GM06990 (cell line): ENCODE data around the gene RFPL4B.

GRCh38 chr6:111601807-111602297, 3.8 kb downstream of the TRAF3IP2 start:
- RRBS = no CpG with 5 or more reads among the region's 1 CpG

- RRBS = no CpG with 5 or more reads among the region's 22 CpGs
Measured at GRCh38 chr6:111661436-111662206, 55.9 kb upstream of the TRAF3IP2 start.

DNA sequence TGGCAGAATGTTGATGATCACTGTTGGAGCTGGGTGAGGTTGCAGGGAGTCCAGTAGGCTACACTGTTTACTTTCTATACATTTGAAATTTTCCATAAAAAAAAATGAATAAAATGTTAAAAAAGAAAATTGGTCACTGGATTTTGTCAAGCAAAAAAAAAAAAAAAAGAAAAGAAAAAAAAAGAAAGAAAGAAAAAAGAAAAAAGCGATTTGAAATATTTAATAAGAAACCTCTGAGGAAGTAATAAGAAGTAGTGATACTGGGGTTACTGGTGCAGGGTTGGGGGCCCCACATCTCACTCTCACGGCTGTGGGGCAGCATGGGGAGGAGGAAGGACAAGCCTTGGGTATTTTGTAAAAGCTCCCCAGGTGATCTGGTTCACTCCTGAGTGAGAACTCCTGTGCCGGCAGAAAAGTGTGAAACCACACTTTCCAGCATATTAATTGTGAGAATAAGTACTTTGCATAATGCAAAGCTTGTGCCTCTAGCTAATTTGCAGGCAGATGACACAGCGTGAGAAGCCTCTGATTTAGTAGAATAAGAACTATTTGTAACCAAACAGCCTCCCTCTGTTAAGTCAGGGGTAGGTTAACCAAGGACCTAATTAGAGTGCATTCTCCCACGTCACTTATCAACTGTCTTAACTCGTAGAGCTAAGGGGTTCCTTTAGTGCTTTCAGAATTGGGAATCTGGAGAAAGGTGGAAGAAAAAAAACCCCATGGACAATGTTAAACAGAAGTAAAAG, 109.0 kb downstream of the FYN start:
- RRBS = no CpG with 5 or more reads among the region's 6 CpGs

GRCh38 chr6:111837315-111838432, 35.6 kb downstream of the FYN start:
- RRBS = no CpG with 5 or more reads among the region's 13 CpGs

DNA sequence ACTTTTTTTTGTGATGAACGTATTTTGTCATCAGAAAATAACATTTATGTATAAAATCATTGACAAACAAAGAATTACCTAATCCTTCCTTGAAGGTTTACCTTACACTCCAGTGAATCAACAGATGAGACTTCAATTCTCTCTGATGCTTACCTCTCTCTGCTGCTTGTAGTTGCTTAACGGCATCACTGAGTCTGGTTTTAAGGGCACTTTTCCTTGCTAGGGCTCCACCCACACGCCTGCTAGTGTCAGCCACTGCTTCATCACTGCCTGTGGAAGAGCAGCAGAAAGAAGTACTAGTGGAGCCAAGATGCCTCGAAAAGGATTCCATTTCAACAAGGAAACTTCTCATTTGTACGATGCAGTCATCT, 63.0 kb downstream of the FAM229B start:
- RRBS = no CpG with 5 or more reads among the region's 5 CpGs

- RRBS = no CpG with 5 or more reads among the region's 4 CpGs
Measured at GRCh38 chr6:112181122-112181401, 73.3 kb downstream of the LAMA4 start.

DNA sequence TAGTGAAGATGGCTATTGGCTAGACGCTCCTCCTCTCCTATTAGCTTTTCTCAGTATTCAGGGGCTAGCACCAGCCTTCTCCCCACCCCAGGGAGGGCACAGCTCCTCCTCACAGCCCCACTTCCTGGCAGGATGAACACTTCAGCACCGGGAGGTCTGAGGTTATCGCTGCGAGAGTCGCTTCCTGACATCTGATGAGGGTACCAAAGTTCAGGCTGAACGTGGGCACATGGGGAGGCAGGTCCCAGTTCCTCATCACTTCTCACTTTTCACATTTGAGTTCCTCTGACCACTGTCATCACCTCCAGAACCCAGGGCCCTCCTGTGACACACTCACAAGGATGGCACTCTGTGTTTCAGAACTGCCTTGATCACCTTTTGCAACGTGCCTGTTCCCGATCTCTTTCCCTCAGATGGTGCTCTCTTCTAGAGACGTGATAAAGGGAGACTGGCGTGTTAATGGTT, 66.6 kb downstream of the LAMA4 start:
- RRBS = no CpG with 5 or more reads among the region's 10 CpGs

DNA sequence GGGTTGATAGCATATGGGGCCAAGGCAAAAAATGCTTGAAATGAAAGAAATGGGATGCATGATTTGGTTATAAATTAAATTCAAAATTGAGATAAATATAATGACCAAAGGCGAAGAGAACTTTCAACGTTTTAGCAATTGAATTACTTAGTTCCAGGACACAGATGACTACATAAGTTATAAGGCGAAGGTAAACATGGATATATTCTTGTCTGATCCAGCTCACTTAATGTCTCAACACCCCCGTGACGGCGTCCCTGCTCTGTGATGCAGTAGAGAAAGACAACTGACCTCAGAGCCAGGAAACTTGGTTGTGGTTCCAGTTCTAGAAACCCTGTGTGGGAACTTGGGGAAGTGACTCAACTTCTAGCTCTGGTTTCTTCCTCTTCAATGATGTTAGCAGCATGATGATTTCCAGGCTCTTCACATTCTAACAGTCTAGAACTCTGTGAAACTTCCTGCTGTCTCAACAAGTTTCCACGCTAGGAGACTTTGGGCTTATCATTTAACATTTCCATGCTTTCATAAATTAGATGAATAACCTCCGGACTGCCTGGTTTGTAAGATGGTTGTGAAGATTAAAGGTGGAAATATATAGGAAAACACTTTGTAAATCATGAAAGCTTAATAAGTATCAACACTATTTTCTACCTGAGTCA, 18.4 kb downstream of the LAMA4 start:
- RRBS = no CpG with 5 or more reads among the region's 8 CpGs

GRCh38 chr6:112337080-112337567, 10.0 kb upstream of the RFPL4B start:
- RRBS = no CpG with 5 or more reads among the region's 6 CpGs

- RRBS = no CpG with 5 or more reads among the region's 9 CpGs
Measured at GRCh38 chr6:112347115-112347484, at the start of gene RFPL4B. TSS of gene RFPL4B (plus strand) at chr6:112347330.

DNA sequence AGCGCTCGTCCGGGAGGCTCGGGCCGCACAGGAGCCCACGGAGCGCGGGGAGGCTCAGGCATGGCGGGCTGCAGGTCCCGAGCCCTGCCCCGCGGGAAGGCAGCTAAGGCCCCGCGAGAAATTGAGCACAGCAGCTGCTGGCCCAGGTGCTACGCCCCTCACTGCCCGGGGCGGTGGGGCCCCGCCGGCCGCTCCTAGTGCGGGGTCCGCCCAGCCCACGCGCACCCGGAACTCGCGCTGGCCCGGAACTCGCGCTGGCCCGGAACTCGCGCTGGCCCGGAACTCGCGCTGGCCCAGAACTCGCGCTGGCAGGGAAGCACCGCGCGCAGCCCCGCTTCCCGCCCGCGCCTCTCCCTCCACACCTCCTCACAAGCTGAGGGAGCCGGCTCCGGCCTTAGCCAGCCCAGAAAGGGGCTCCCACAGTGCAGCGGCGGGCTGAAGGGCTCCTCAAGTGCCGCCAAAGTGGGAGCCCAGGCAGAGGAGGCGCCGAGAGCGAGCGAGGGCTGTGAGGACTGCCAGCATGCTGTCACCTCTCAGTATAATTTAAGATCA, 342.4 kb downstream of the RFPL4B start:
- RRBS = 98% methylated on average over 5 of the region's 54 CpGs

GRCh38 chr6:113596049-113596648, 261.0 kb upstream of the MARCKS start:
- RRBS = no CpG with 5 or more reads among the region's 5 CpGs

- RRBS = no CpG with 5 or more reads among the region's 5 CpGs
Measured at GRCh38 chr6:113829283-113830105, 27.7 kb upstream of the MARCKS start.

GRCh38 chr6:113856616-113857122, 476 bp upstream of the MARCKS start:
- RRBS = no CpG with 5 or more reads among the region's 20 CpGs

- RRBS = no CpG with 5 or more reads among the region's 13 CpGs
Measured at GRCh38 chr6:113860467-113860706, 3.2 kb downstream of the MARCKS start.

DNA sequence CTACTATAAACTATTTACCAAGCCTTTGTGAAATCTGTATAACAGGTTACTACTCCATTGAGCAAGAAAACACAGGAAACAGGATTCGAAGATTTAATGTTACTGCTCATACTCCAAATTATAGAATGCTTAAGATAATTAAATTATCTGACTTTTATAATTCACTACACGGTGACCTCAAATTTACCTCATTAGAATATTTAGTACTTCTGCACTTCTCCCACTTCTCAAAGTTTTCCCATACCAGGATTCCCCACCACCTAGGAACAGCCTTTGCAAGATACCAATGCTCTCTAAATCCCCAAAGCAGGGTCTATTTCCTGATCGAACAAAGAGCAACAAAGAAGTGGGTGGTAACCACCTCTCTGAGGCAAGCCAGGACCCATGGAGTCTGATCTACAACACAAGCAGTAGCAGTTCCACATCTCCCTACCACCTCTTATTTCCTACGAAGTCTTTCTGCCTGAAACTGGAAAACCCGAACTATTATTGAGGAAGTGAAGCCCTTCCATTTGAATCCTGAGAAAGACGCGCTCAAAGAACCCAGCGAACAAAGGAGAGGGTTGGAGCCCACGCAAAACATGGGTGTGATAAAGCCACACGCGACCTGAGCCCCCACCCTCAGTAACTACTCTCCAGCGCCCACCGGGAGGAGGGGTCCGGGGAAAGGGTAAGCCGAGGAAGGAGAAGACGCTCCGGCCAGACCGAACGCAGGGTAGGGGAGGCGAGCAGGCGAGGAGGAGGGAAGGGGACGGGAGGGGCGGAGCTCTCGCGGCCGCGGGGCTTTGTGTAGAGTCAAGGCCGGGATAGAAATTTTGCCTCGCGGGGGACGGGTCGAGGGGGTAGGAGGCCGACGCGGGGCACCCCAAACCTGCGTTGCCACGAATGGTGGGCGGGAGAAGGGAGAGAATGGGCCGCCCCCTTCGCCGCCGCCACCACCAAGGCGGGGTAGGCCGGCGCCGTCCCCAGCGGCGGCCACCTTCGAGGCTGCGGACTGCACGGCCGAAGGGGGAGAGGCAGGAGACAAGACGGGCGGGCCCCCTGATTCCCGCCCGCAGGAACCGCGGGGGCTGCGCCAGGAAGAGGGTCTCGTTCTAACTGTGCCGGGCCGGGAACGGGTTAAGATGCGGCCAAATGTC, 970 bp downstream of the HDAC2 start:
- RRBS = 13% methylated on average over 12 of the region's 64 CpGs

GRCh38 chr6:116307084-116307389, 27.3 kb upstream of the TSPYL1 start:
- RRBS = no CpG with 5 or more reads among the region's 1 CpG

DNA sequence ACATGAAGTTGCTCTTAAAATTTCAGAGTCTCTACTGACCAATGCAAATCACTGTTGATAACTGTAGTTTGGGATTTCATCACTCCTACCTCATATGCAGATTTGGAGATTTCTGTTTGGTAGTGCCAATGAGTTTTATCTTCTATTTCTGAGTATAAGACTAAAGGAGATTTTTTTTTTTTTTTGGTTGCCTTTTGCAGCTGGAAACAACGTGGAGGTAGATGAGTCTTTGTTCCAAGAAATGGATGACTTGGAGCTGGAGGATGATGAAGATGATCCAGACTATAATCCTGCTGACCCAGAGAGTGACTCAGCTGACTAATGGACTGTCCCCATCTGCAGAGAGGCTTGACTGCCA, 21.5 kb downstream of the RWDD1 start:
- RRBS = no CpG with 5 or more reads among the region's 1 CpG